Peritoneum (tissue), 1 donor: Measurements from ENCODE around the gene TMPRSS7.

DNA sequence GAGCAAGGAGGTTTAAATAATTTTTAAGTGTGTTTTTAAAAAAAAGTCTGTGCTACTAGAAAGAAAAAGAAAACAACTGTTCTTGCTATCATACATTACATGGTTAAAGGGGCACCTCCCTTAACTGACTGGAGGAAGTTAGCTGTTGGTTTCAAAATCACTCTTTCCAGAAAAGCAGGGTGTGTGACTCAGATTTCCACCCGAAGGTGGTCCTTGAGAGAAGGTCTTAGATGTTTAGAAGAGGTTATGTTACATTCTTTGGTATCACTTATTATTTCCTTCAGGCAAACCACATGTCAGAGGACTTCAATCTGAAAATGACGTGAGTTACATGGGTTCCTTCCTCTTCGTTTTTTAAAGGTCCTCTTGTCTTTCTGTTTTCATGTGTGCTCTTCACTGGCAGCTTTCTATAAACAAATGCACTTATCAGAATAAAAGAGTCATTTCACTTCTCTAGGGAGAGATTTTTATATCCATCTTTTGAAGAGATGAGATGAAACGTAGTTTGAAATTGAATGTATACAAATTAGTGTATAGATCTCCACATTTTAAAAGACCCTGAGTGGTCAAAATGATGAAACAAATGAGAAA, 308.0 kb upstream of the CBLB start:
- PRO-cap: no peak

DNA sequence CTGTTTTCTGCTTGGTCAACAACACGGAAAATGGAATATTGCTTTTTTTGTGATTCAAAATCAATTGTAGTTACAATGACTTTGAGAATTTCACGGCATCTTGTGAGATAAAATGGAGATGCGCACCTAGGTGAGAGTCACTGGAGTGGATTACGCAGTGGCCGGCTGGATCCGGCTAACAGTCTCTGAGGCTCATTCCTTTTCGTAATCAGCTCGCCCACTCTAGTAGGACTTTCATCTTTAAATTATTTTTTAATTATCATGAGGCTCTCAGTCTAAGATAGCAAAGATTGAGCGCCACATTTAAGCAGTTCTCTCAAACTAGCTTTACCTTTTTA, 54.9 kb downstream of the CCDC54 start:
- PRO-cap: no peak

GRCh38 chr3:107571154-107571472, 48.4 kb downstream of the BBX start:
- PRO-cap: no peak

GRCh38 chr3:107614556-107615147, 91.9 kb downstream of the BBX start:
- PRO-cap: no peak

DNA sequence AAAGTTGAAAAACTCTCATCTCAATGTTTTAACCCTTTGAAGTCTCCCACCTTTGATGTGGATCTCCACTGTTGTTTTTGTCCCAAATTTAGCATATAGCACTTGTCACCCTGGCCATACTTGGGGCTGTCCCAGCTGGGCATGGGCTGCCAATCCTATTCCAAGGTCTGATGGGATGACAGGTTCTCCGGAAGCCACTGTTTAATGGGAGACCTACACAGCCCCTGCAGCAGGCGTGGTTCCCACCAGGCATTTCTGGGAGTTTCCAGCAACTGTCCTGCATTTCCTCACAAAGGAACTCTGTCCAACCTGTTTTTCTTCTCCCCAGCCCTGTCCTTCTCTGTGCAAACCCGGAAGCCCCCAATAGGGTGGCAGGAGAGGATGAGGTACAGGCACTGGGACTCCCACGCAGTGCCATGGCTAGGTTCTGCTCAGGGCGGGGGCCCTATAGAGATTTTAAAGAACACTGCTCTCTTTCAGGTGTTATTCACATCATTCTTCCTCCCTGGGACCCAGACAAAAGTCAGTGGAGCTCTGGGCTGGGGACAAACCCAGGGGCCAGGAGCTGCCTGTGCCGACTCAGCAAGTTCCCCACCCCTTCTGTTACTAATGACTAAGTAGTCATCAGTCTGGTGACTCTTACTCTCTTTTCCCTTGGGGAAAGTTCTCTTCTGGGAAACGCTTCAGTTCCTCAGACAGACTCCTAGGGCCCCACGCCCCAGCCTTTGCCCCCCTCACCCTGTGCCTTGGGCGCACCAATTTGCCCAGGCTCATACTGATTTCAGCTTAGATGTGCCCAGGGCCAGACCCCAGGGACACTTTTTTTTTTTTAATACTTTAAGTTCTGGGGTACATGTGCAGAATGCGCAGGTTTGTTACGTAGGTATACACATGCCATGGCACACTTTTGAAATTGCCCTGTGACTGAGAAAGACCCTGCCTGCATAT, 97.7 kb downstream of the CD47 start:
- PRO-cap: no peak

GRCh38 chr3:108250817-108251402, 28.7 kb upstream of the IFT57 start:
- PRO-cap: no peak

DNA sequence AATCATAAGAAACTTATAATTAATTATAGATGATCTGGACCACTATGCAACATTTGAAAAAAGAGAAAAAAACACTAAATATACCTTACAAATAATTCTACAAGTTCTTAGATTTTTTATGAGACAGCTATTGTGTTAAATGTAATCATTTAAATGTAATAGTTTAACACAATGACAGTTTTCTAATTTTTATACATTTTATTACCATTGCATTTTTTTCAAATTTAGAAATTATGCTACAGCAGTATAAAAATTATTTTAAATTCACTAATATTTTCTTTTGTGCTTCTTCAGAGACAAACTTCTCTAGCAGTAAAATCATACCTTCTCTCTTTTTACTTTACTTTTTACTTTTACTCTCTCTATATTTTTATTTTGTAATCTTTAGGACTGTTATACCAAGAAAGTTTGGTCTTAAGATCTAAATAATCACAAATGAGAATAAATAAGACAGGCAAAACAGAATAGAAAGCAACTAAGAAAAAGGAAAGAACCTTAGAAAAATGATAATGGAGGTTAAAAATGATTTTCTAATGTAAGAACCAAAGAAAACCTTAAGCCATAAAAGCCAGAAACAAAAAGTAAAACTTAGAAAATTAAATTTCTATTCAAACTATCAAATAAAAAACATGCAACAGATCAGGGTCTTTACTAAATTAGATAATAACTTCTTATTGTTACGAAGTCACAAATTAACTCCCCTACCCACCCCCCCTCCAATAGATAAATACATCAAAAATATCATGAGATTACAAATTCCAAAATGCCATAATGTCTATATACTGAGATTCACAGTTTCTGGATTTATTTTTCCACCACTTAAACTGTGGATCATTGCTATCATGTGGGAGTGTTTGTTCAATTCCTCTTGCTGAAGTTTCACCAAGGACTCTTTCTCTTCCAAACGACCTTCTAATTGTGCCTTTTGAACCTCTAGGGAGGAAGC, 38.6 kb downstream of the CIP2A start:
- PRO-cap: no peak

DNA sequence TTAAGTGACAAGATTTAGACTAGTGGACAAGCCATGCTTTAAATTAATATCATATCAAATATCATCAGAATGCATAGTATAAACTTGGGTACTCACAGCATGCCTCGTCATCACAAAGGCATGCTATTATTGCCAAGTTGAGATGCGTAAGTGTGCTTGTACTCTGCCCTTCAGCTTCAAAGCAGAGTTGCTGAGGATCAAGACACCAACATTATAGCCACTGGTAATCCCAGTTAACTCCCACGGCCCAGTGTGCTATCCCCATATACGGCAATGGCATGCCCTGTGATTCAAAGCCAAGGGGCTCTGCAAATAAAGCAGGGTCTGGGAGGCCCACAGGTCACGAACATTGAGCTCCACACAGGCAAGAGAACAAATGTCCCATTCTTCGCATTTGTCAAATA, 298.2 kb upstream of the NECTIN3 start:
- PRO-cap: no peak

DNA sequence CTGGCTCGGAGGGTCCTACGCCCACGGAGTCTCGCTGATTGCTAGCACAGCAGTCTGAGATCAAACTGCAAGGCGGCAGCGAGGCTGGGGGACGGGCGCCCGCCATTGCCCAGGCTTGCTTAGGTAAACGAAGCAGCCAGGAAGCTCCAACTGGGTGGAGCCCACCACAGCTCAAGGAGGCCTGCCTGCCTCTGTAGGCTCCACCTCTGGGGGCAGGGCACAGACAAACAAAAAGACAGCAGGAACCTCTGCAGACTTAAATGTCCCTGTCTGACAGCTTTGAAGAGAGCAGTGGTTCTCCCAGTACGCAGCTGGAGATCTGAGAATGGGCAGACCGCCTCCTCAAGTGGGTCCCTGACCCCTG, 52.6 kb upstream of the NECTIN3 start:
- PRO-cap: no peak

- PRO-cap: no peak
Observed at GRCh38 chr3:111083536-111084700, 12.3 kb downstream of the NECTIN3 start.

GRCh38 chr3:111133517-111134671, 62.3 kb downstream of the NECTIN3 start:
- PRO-cap: no peak

GRCh38 chr3:111561795-111562310, 19.9 kb downstream of the CD96 start:
- PRO-cap: no peak

DNA sequence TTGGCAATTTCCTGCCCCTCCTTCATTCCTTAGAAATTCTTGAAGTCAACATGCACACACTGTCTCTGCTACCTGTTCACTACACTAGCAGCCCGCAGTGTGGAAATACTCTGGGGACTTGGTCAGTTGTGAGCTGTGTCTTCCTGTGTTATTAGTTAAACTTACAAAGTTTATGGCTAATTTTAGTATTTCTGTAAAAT, 4.9 kb downstream of the ZBED2 start:
- PRO-cap: no peak

DNA sequence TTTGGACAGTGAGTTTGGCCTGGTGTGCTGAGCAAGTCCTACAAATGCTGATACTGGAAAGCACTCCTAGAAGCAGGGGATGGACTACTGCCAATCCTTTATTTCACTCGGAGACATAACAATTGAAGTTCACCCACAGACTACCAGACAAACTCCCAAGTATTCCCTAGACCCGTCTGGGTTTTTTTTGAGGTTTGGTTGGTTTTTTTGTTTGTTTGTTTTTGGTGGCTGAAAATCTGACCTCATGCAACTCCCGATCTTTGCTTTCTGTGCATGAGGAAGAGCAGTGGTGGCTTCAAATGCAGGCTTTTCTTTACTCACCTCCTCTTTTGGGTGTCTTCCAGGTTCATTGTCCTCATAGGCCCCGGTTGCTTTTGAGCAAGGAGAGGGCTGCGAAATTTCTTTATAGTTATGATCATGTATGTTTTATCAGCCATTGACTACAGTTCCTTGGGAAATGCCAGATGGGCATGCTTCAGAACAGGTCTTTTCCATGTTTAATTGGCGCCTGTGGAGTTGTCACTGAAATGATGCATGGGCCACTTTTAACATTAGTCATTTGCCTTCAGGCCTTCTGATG, 1.8 kb downstream of the PLCXD2 start:
- PRO-cap: no peak

GRCh38 chr3:111692970-111693552, 18.6 kb downstream of the PLCXD2 start:
- PRO-cap: no peak

DNA sequence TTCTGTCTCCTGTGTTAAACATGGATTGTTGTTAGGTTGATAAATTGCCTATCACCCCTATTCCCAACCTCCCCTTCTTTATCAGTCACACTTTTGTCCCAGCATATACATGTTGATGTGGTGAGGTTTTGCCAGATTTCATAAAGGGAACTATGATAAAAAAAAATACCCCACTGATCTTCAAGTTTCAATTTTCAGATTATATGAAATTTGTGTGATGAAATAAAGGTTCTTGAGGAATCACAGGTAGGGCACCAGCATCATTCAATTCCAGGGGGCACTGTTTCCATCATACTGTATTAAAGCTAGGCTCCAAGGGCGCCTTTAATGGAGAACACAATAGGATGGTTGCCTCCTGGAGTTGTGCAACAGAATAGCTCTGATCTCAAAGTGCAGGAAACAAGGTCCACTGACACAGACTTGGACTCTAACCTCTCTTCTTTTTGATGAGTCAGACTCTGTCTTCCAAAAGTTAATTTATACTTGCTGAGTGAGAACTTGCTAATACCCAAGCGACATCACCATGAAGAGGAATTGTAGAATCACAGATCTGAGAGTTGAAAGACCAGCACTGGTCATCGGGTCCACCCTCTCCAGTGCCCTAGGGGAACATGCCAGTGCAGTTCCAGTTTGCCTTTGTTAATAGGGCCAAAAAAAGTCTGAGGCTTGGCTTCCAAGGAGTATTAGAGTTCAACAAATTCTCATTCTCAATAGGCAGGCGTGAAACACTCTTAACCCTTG, 90.1 kb downstream of the PLCXD2 start:
- PRO-cap: no peak

GRCh38 chr3:111859952-111861070, 1.2 kb downstream of the PHLDB2 start:
- PRO-cap: no peak

GRCh38 chr3:111920092-111920608, 58.7 kb upstream of the ABHD10 start:
- PRO-cap: no peak

DNA sequence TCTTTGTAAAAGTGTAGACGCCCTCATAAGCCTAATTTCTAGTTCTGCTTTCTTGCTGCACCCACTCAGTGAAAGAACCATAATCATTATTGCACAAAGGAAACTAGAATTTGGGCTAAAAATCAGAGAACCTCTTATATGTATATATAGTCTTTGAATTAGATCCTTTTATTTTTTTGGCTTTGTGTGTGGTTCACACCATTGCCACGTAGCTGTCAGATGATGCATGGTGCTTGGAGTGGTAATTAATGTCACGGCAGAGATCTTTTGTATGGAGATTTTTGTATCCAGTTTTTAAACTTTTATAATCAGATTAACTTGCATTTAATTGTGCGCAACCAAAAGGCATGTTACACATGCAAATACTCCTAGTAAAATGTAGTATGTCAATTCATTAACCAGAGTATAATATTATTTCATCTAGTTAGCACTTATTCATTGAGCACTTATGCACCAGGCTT, 825 bp downstream of the ABHD10 start:
- PRO-cap: no peak

DNA sequence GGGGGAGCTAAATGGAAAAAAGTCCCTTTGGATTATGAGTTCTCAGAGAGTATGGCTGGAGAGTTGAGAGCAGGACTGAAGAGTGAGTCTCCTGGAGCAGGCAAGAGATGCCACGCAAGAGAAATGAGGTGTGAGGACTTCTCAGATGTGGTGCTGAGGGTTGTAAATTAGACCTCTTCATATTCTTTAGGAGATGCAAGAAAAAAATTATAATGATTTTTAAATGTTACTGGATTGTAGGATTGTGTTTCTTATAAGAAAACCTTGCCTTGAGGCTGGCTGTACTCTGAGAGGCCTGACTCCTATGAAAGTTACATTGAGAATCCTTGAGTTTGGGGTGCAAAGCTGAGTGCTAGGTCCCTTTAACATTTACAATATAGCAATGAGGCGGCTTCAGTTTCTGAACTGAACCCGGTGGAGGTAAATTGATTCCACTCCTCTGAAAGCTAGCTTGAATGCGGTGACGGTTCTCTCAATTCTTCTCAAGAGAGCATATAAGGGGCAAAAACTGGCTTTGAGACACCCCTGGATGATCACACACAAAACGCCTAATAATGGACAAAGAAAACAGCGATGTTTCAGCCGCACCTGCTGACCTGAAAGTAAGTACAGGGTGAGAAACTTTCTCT, at the start of gene TMPRSS7:
Gene TMPRSS7 (plus strand): TSS at position 445 of the 629 bp plus-strand sequence.
- PRO-cap: no peak